GM12891 (cell line): ENCODE measurements around the gene DCAF12L2.

- RRBS: no CpG with 5 or more reads among the region's 45 CpGs
Observed at GRCh38 chrX:119790620-119791559, 540 bp downstream of the RPL39 start.

GRCh38 chrX:119816180-119816696 is 24.8 kb upstream of the RPL39 start:
- RRBS: no CpG with 5 or more reads among the region's 4 CpGs

GRCh38 chrX:119845497-119845886 is 7.3 kb downstream of the UPF3B start:
- RRBS: no CpG with 5 or more reads among the region's 2 CpGs

DNA sequence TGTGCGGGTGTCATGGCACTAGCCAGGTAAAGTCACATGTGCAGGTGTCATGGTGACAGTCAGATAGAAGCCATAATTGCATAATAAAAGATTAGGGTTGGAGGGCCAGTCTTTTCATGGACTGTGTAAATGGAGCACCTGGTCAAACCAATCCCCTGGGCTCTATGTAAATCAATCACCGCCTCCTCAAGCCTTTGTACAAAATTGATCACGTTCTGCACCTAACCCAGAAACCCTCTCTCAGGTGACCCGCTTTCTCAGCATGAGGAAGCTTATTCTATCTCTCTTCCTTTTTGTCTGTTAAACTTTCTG is 18.0 kb upstream of the RHOXF2 start:
- RRBS: no CpG with 5 or more reads among the region's 4 CpGs

DNA sequence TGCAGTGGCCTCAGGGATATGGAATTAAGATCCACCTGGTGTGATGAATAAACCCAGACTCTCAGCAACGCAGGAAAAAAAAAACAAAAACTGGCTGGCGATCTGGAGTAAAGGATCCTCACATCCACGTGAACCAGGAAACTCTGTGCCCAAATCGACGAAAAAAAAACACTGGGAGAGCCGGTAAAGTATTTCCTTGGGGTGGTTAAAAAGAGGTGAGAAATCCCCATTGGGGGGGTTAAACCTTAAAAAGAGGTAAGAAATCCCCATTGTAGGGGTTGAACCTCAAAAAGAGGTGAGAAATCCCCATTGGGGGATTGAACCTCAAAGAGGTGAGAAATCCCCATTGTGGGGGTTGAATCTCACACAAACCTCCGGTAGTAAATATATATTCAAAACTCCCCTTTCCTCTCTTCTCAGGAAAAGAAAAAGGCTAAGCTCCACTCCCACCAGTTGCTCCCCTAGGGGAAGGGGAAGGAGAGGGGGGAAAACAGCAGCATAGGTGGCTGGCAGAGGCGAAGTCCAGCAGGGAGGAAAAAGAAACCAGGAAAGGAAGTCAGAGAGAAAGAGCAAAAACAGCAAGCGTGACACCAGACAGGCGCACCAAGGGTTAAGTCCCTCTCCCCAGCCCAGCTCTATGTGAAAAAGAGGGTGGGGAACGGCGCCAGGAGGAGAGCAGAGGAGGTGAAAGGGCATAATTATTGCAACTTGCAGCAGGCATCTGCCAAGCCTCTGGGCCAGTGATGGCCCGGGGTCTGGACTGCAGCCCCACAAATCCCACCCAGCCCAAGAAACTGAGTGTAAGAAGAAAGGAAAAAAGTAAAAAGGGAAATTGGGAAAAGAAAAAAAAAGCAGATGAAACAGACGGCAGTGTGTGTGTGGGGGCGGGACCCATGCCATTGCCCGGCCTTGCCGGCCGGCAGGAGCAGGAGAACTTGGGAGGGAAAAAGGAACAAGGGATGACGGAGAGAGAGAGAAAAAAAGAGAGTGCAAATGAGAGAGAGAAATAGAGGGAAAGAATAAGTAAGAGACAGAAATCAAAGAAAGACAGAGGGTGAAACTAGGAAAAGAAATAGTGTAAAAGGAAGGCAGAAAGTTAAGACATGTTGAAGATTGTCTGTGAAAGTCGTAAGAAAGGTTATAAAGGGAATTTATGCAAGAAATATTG is 14.3 kb upstream of the RHOXF2 start:
- RRBS: no CpG with 5 or more reads among the region's 20 CpGs

GRCh38 chrX:120559609-120559970 is 1.2 kb downstream of the CUL4B start:
- RRBS: 3% methylated on average over 3 of the region's 5 CpGs

- RRBS: no CpG with 5 or more reads among the region's 6 CpGs
Observed at GRCh38 chrX:120617925-120618824, 11.7 kb downstream of the C1GALT1C1 start.

DNA sequence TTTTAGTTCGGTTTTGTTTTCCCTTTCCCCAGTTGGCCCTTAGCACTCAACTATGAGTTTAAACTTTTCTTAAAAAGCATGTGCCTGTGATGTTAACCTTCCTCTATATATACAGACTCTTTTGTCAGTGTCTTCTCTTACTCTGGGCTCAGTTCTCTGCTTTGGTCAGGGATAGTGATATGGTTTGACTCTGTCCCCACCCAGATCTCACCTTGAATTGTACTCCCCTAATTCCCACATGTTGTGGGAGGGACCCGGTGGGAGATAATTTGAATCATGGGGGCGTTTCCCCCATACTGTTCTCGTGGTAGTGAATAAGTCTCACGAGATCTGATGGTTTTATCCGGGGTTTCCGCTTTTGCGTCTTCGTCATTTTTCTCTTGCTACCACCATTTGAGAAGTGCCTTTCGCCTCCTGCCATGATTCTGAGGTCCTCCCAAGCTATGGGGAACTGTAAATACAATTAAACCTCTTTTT is 144.3 kb downstream of the GLUD2 start:
- RRBS: no CpG with 5 or more reads among the region's 10 CpGs

DNA sequence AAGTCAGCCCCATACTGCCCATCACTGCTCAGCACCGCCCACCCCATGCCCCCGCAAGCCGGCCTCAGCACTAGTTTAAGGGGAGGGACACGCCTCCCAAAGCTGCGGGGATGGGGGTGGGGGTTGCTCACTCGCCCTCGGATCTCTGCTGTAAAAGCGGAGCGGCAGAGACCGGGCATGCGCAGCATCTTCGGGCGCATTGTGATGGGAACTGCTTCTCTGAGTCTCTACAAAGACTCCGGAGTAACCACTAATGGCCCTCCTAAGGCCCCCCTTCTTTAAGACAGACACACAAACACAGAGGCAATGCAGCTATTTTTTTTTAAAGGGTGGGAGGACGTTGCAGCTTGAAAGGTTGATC is 735 bp upstream of the GRIA3 start:
- RRBS: 14% methylated on average over 5 of the region's 15 CpGs

- RRBS: no CpG with 5 or more reads among the region's 7 CpGs
Observed at GRCh38 chrX:123803137-123803900, 56.5 kb upstream of the XIAP start.

DNA sequence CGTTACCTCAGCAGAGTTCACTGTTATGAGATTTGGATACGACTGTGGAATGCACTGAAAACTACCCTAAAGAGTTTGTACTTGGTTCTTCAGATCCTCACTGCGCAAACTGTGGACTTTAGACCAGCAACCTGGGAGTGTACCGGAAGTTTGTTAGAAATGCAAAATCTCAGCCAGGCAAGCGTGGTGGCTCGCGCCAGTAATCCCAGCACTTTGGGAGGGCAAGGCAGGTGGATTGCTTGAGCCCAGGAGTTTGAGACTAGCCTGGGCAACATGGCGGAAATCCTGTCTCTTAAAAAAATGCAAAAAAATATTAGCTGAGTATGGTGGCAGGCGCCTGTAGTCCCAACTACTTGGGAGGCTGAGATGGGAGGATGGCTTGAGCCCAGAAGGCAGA is 9.5 kb upstream of the STAG2 start:
- RRBS: no CpG with 5 or more reads among the region's 9 CpGs

GRCh38 chrX:123962262-123962618 is 734 bp downstream of the STAG2 start:
- RRBS: no CpG with 5 or more reads among the region's 15 CpGs

DNA sequence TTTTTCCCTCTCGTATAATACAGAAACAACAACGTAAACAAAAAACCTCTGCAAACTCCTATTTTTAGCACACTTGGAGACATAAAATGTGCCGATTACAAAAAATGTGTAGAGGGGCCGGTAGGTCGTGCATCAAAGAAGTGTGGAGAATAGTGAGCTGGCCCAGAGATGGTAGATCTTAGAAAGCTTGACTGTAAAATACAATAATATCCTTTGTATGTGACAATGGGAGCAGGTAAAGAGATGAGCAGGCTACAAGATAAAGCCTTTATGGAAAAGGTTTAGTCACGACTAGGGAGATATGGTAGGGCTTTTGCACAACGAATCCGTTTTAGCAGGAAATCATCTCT is 33.4 kb downstream of the STAG2 start:
- RRBS: no CpG with 5 or more reads among the region's 8 CpGs

- RRBS: no CpG with 5 or more reads among the region's 5 CpGs
Observed at GRCh38 chrX:124050812-124051708, 89.6 kb downstream of the STAG2 start.

DNA sequence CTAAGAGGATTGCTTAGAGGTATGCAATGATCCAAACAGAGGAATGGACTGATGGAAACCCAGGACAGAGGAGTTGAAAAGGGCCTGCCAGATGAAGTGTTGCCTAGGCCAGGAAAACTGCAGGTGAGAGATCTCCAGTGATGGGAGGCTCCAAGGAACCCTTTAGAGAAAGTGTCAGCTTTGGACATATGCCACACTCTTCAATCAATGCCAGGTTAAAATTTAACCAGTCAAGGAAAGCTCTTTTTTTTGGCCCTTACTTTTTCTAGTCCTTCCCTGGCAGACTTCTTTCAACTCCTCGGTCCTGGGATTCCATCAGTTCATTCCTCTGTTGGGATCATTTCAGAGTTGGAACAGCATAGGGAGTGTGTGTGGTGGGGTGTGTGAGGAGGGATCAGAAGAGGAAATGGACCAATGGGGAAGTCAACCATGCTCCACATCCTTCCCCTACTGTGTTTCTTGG is 25.7 kb upstream of the TEX13D start:
- RRBS: no CpG with 5 or more reads among the region's 1 CpG

DNA sequence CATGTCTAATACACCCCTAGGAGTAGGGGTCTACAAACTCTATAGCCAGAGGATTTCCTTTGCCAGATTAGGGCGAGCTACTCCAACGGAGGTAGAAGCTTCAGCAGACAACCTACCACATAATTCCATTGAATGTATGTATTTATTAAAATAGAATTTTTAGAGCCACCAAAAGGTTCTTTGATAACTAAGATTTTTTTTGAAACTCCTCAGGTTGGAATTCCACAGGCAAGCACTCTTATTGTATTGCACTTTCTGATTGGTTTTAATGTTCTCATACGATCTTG is 279.7 kb downstream of the SH2D1A start:
- RRBS: no CpG with 5 or more reads among the region's 3 CpGs

DNA sequence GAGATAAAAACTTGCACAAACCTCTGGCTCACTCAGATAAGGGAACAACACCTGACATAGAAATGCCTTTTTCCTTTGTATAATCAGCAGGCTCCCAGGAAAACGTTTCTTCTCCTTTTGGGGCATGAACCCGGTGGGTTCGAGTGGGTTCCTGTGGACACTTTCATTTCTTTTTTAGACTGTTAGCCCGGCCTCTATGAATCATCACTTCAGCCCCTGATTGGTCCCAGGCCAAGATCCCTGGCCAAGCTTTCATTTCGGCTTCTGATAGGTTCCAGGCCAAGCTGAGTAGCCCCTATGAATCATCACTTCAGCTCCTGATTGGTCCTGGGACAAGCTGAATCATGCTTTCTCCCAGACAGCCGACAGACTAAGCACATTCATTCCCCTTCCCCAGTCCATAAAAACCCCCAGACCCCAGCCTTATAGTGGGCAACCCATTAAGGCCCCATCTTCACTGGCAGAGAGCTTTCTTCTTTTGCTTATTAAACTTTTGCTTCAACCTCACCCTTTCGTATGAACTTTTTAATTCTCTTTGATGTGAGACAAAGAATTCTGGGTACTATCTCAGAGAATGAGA is 407.9 kb downstream of the DCAF12L2 start:
- RRBS: no CpG with 5 or more reads among the region's 7 CpGs

- RRBS: no CpG with 5 or more reads among the region's 97 CpGs
Observed at GRCh38 chrX:126165712-126166607, at the start of gene DCAF12L2. TSS of gene DCAF12L2 (minus strand) at chrX:126166289.

GRCh38 chrX:126985871-126986431 is 166.4 kb downstream of the PRR32 start:
- RRBS: 94% methylated on average over 5 of the region's 11 CpGs